Tibial artery (tissue), 1 donor: Measurements from ENCODE around the genes TPH1, LDHA and UEVLD.

DNA sequence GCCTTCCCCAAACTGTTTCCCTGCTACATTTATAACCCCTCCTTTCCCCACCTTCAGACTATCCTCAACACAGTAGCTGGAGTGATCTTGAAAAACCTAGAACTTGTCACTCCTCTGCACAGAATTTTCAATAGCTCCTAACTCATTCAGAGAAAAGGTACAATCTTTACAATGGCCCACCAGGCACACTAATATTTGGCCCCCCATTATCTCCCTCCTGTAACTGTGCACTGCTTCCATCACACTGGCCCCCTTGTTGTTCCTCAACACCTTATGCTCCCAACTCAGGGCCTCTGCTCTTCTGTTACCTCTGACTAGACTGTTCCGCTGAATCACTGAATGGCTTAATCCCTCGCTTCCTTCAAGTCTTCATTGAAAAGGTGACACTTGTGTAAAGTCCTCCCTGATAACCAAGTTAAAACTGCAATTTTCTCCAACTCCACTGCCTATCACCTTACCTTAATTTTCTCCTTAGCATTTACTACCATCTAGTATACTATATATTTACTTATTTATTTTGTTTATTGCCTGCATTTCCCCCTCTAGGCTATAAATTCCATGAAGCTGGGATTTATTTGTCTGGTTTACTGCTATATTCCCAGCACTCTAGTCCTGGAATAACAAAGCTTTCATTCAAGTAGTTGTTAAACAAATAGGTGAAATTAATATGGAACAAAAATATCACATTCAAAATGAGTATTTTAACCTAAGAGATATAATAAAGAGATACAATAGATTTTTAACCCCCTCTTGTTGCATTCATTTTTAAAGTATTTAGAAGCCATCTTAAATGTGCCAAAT lies 21.8 kb downstream of the PIK3C2A start:
- PRO-cap: no peak

DNA sequence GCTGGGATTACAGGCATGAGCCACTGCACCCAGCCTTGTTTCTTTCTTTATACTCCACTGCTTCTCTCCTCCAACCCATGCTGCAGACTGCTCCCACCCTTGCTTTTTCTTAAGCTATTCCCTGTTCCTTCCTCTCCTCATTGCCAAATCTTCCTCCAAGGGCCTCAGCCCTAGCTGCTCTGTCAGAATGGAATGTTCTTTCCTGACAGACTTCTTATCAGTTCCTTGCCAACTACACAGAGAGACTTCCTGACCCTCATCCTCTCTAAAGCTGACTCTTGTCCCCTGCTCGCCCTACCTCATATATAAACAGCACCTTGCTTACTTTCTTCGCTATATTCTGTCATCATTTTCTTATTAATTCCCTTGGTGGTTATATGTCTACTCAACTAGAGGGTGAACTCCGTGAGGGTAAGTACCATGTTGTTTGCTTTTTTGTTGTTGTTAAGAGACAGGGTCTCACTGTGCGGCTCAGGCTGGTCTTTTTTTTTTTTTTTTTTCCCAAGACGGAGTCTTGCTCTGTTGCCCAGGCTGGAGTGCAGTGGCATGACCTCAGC lies 17.0 kb upstream of the PIK3C2A start:
- PRO-cap: no peak

- PRO-cap: no peak
These were observed 2.0 kb downstream of the USH1C start for GRCh38 chr11:17542138-17542606.

GRCh38 chr11:17735017-17735855 lies 655 bp downstream of the KCNC1 start:
- PRO-cap: no peak

DNA sequence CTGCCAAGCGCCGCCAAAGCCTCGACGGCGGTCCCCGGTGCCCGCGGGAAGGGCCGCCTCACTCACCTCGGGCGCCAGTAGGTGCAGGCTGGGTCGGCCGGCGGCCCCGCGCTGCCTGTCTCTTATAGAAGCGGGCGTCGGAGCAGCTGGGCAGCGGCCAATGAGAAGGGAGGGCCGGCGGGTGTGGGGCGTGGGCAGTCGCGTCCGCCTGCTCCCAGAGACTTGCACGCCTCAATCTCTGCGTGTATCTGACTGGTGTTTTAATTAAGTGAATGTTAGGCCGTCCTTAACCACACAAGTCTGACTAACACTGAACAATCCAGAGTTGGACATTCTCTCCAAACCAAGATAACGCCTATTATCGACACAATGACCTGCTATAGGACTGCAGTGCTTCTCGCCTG lies at the start of gene TPH1:
TPH1 (minus strand) TSS at position 95 of the 404 bp plus-strand sequence.
- PRO-cap: no peak

- PRO-cap: no peak
These were observed 9.6 kb upstream of the SAAL1 start for GRCh38 chr11:18115484-18115824.

DNA sequence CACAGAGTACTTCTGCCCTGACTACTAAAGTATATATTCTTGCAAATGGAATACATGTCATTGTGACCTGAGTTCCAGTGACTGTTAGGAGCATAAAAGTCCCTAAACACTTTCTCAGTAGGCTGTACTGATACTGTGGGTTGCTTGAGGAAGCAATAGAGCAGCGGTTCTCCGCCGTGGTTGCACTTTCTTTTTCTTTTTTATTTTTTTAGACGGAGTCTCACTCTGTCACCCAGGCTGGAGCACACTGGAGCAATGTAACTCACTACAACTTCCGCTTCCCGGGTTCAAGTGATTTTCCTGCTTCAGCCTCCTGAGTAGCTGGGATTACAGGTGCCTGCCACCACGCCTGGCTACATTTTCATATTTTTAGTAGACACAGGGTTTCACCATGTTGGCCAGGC lies 2.1 kb downstream of the SAA2 start:
- PRO-cap: no peak

GRCh38 chr11:18393534-18393814 lies 889 bp upstream of the LDHA start:
- PRO-cap: no peak

- PRO-cap: bidirectional peak, plus-strand start at chr11:18394201, minus-strand start at chr11:18394127; bidirectional peak, plus-strand start at chr11:18394563, minus-strand start at chr11:18394432
These were observed at the start of gene LDHA for GRCh38 chr11:18393815-18394719. Gene LDHA, plus strand, starts transcription at chr11:18394563.

GRCh38 chr11:18398871-18399323 lies 4.5 kb downstream of the LDHA start:
- PRO-cap: no peak

DNA sequence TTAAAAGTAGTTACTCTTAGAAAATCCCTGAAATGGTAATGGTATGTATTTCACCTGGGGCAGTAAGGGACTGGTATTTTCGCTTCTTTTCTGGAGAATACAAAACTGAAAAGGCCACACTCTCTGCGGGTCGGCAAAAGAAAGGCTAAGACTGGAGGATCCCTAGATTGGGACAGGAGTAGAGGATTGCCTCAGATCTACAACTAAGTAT lies 617 bp downstream of the TSG101 start:
- PRO-cap: no peak

DNA sequence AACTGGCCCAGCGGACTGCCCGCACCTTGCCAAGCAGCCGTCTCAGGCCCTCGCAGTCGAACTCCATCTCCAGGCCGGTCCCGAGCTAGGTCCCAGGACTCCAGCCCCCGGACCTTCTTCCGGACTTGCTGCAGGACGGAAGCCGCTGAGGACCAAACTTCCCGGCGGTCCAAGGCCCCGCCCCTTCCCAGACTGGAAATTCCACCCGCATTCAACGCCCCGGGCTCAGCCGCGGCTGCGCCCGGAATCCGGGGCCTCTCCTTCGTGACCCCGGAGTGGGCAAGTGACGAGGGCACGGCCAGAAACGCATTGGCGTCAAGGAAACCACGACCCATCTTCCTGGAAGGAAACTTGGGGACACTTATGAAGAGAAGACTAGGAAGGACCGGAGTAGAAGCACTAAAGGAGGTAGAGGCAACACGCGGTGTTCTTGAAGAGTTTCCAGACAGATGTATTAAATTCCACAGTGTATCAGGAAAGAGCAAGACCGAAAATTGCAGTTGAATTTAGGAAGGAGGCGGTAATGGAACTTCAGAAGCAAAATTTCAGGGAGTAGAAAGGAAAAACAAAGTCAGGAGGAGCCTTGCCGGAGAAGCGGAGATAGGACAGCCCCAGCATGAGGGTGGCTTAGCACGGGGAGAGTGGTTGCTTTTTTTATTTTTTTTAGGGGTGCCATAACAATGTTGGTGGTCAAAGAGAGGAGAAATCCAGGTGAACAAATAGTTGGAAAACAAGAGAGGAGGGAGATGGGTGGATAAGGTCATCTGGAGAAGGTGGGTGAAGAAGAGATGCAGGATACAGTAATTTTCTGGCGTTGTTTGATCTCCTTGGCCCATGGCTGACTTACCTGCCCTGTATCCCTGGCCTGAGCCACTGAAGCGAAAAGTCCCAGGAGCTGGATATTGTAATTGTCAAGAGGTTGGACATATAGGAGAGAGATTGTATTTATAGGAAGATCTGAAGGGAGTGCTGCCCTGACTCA lies at the start of gene UEVLD:
UEVLD (minus strand) TSS at position 147 of the 982 bp plus-strand sequence.
- PRO-cap: bidirectional peak, plus-strand start at position 214 of the sequence, minus-strand start at position 127 of the sequence

- PRO-cap: no peak
These were observed 9.7 kb upstream of the SPTY2D1 start for GRCh38 chr11:18643755-18644245.

GRCh38 chr11:19184929-19185520 lies 16.8 kb downstream of the CSRP3 start:
- PRO-cap: no peak

DNA sequence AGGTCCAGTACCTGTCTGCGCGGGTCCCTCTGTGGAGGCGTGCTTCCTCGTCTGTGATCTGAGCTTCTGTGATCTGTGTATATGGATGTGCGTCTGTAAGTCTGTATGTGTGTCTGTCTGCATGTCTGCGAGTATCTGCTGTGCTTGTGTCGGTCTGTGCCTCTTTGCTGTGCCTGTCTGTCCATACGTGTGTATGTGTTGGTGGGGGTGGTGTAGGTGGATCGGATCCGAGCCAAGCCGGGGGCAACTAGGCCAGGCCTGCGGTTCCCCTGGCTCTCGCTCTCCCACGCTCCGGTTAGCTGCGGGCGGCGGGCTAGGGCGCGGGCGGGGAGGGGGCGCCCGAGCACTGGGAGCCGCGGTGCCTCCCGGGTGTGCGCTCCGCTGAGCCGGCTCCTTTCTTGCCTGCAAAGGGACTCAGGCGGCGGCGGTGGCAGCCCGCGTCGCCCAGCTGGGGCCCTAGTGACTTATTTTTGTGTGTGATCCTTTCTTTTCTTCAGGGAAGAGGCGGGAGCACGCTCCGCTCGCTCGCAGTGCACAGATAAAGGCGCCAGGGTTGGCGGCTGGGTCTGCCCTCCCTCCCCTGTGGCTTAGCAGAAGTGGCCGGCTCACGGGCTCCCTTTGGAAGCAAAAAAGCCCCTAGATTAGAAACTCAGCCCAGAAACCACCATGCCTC lies 105.5 kb upstream of the E2F8 start:
- PRO-cap: no peak

DNA sequence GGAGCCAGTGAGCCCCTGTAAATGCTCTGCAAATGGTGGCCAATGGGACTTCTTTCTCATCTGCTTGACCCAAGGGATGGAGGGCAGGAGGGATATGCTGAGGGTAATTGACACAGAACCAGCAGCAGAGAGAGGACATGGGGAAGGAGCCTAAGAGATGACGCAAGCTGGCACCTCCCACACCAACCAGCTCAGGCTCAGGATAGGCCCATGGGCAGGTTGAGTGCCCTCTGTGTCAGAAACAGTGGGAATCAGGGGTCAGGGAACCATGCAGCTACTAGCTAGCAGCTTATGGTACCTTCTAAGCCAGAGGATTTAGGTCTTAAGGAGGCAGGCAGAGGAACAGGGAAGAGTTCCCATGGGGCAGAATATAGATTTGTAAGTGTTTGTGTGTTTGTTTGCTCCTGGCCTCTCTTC lies 40.1 kb upstream of the NAV2 start:
- PRO-cap: no peak

GRCh38 chr11:19697565-19698157 lies 15.0 kb upstream of the NAV2 start:
- PRO-cap: no peak

DNA sequence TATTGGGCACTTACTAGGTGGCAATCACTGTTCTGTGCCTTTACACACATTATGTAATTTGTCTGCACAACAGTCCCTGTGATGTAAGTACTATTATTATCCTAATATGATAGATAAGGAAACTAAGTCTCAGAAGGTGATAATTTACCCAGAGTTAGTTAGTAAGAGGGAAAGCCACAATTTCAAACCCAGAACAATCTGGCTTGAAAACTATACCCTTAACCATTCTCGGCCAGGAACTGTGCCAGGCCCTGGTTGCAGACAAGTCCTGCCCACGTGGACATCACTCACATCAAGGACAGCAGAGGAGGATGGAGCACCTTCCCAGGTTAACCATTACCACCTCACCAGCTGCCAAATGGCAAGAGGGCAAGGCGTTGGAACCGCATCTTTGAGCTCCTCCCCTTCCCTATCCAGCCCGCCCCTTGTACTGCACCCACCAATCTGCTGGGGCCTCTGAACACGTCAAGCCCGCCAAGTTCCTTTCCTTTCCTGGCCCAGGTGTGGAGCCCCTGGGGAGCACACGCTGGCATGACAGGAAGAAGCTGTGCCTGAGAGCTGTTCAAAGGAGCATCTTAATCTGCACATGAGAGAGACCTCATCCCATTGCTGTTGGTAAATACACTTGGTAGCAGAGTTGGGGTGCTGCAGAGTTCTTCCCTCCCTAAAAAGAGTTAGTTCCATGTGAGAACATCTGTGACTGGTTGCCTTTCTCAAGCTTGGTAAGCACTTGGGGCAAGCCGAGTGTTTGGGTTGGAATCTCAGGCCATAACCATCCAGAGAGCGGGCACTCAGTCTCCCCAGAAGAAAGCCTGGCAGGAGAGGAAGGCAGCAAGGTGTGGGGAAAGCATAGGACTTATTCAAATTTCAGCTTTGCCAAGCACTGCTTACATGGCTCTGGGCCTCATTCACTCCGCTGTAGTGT lies 78.6 kb downstream of the NAV2 start:
- PRO-cap: no peak

GRCh38 chr11:19836804-19837718 lies 124.4 kb downstream of the NAV2 start:
- PRO-cap: no peak

DNA sequence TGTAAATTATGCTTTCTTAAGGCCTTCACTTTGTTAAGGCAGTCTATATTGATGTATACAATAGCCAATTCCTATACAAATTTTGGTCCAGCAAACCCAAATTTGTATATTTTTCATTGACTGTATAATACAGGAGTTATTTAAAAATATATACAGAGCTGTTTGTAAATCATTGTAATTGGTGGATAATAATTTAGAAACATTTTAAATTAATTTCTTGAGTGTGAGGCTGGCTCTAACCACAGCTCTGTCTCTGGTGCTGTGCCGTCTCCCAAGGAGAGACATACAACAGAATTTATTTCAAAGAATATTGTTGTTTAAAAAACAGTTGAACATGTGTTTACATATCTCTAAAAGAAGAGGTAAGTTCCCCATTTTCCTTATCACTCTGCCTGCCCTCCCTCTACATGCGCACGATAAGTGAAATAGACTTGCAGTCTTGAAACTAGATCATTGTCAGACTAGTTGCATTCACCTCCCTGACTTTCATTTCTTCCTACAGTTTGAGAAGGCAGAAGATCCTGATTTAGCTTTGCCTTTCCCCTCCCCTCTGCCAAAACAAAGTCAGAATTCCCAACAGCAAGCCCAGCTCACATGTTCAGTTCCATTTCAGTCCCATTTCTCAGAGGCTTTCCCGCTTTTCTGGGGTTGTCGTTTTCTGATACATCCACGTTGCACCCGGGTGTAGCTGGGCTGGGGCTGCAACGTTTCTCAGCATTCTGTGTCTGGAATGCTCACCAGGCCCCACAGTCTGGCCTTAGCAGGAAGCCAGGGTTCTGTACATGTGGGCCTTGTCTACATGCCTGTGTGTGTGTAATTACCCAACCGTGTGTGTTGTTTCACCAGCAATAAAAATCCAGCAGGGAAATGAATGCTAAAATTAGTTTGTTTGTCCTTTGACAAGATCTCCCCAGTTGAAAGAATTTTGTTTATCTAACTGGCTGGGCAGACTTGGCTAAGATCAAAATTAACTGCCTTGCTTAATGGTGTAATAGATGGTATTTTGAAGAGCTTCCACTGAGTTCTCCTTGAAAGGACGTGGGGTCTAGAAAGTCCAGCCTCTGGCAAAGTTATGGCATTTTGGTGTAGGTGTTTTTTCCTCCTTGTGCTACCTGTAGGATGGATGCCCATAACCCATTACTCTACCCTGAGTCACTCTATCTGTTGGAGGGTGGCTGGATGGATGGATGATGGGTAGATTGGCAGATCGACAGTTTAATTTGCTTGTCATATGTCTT lies 179.2 kb downstream of the DBX1 start:
- PRO-cap: no peak